ENCODE measurements around the genes BHLHE23, EEF1A2 and PTK6.

- PRO-cap: bidirectional peak, plus-strand start at chr20:62537244, minus-strand start at chr20:62537133
Measured at GRCh38 chr20:62536971-62537471, 61.2 kb upstream of the GATA5 start.

GRCh38 chr20:62551863-62552544 lies 76.2 kb upstream of the GATA5 start:
- PRO-cap: no peak

GRCh38 chr20:62627982-62628682 lies 14.2 kb upstream of the SLCO4A1 start:
- PRO-cap: no peak

- PRO-cap: no peak
Measured at GRCh38 chr20:62650744-62651571, 8.7 kb downstream of the SLCO4A1 start.

DNA sequence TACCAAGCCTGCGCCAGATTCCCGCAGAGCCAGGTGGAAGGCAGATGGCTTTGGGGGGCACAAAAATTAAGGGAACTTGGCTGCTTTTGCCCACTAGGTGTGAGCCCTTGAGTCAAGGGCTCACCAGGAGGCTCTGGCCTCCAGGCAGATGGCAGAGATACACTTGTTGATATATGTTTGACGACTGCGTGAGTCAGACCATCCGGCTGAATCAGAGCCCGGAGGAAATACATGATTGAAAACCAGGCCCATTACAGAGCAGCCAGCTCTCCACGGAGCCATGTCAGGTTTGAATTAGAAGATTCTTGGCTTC lies 5.2 kb upstream of the NTSR1 start:
- PRO-cap: no peak

- PRO-cap: no peak
Measured at GRCh38 chr20:62768400-62769017, 27.8 kb upstream of the MRGBP start.

DNA sequence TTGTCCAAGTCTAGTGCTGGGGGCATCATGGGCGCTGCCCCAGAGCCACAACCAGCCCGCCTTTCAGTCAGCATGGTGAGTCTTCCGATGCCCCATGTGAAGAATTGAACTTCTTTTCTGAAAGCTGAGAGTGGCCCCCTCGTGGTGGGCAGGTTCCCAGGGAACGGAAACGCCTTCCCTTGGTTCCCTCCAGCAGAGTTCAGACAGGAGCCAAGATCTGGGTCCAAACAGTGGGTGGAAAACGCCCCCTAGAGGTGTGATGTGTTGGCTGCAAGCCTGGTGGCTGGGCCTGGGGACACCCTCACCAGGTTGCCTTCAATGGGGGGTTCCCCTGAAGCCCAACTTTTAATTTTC lies 4.9 kb upstream of the MRGBP start:
- PRO-cap: no peak

DNA sequence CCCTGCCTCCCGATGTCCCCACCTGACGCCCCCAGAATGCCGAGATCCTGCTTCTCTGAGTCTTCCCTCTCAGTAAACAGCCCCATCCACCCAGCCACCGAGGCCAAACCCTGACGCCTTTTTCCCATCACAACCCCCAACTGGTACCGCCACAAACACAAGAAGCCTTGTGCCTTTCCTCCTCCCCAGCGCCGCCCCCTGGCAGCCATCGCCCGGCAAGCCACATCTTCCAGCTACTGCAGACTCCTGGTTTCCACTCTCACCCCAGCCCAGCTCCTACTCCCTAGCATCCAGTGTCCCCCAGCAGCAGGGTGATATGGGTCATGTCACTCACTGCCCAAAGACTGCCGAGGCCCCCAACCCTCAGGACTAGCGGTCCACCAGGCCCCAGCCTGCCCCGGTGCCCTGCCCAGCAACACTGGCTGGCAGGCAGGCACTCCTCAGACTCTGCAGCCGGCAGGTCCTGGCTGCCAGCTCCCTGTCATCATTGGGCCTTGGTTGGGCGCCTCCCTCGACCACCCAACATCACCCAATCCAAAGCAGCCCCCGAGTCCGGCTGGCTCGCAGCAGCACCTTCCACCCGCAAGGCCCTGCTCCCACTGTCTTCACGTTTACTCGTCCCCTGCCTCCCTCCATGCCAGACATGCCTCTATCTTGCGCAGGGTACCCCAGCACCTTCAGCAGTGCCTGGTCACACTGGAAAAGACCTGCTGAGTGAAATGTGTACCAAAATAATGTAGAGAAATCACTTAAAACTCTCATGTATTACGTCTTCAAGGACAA lies 11.1 kb downstream of the TCFL5 start:
- PRO-cap: no peak

- PRO-cap: no peak
Measured at GRCh38 chr20:62900116-62901261, 25.8 kb downstream of the DIDO1 start.

DNA sequence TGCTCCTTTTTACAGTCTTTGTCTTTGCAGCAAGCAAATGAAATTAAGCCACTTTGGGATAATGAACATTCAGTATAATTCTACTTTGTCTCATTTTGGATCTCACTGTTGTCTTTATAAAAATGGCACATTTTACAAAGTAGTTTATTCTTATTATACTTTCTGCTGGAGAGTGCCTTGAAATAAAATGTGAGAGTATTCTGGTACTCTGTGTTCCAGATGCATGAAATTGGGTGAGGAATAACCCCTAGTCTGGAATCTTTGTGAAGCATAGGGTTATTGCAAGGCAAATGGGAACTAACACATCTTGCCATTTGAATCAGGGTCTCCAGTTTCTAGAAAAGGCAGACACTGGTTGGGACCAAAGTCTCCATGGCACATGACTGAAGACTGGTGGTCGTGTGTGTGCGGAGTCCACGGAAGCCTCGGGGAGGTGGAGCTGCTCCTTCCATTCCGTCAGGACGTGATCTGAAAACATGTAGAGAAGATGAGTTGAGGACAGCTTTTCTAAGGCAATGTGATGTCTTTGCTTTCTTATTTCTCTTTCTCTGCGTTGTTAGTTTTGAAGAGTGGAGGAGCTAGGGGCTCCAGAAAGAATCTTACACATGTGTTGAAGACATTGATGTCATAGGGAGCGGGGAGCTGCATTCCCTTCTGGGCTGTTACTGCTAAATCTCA lies 5.0 kb upstream of the SLC17A9 start:
- PRO-cap: no peak

- PRO-cap: no peak
Measured at GRCh38 chr20:62977455-62978372, 25.2 kb downstream of the SLC17A9 start.

GRCh38 chr20:63006745-63007600 lies at the start of gene BHLHE23:
TSS of gene BHLHE23 (minus strand) at chr20:63006964.
- PRO-cap: no peak

DNA sequence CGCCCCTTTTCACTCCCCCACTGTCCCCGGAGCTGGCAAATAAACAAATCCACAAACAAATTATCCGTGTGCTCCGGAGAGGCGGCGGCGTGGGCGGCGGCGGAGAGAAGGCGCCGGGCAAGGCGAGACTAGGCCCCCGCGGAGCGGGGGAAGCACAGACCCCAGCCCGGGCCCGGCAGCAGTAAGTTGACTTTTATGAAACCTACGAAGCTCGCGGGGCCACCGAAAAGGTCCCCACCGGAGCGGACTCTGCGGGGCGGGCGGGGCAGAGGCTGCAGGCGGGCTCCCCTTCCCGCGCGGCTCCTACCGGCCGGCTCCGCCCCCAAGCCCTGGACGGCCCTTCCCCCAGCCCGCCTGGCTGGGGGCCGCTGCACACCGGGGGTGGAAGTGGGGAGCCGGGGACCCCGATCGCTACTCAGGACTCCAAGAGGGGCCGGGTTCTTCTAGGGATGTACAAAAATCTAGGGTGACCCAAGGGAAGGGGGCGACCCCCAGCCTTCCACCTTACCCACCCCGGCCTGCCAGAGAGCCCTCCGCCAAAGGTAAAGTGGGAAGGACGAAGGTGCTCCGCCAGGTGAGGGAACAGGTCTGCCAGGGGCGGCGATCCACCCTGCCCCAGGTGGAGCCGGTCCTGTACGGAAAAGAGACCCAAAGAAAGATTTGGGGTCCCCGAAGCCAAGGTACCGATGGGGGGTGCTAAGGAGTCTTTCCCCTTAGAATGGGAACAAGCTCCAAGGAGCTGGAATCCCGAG lies 40.5 kb downstream of the YTHDF1 start:
- PRO-cap: no peak

GRCh38 chr20:63432592-63432992 lies 39.9 kb downstream of the KCNQ2 start:
- PRO-cap: no peak

DNA sequence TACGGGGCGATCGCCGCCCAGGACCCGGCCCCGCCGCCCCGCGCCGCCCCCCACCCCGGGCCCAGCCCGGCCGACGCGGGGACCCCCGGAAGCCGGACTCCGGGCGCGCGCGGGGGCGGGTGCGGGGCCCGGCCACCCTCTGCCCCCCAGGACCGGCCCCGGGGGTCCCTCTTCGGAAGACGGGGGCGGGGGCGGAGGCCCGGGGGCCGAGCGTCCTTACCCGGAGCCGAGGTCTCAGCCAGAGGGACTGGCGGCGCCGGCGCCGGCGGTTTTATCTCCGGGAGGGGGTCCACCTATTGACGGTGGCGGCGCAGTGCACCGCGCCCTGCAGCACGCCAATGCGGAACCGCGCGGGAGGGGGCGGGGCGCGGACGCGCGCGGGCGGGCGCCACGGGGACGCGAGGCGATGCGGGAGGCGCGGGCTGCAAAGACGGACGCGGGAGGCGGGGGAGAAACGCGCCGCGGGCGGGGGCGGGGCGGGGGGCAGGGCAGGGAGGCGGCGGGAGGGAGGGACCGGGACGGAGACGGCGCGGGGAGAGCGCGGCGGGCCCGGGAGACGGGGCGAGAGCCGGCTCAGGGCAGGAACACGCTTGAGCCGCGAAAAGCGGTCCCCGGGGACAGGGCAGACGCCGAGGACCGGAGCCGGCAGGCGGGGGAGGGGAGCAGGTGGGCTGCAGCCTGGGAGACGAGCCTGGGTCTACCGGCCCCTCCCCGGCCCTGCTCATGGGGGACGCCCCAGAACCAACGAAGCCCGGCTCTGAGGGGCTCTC lies at the start of gene EEF1A2:
Gene EEF1A2 (minus strand): TSS at position 246 of the 770 bp plus-strand sequence.
- PRO-cap: bidirectional peak, plus-strand start at position 555 of the sequence, minus-strand start at position 245 of the sequence

DNA sequence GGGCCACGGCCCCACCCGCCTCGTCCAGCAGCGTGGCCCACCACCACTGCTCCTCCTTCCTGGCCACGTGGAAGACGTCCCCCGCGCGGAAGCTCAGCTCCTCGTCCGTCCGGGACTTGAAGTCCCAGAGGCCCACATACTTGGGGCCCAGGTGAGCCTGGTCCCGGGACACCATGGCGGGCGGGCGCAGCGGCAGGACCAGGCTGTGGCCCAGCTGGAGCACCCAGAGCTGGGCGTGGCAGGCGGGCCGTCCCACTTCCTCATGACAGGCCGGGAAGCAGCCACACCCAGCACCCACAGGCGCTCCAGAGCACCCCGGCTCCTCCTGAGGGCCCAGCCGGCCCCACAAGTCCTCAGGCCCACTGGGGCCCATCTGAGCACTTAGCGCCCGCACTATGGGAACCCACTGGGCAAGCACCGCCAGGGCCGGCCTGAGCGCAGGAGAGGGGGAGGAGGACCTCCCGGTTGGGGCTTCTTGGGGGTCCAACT lies at the start of gene PTK6:
Gene PTK6 (minus strand): TSS at position 237 of the 489 bp plus-strand sequence.
- PRO-cap: no peak

- PRO-cap: bidirectional peak, plus-strand start at chr20:63537865, minus-strand start at chr20:63537823
Measured at GRCh38 chr20:63537629-63538482, 680 bp upstream of the PTK6 start.

GRCh38 chr20:63541836-63542708 lies 4.9 kb upstream of the PTK6 start:
- PRO-cap: no peak

- PRO-cap: no peak
Measured at GRCh38 chr20:63568933-63569747, 4.9 kb downstream of the HELZ2 start.

GRCh38 chr20:63661012-63662094 lies 3.2 kb downstream of the RTEL1 start:
- PRO-cap: no peak